Measurements from ENCODE around the gene ADSL.

DNA sequence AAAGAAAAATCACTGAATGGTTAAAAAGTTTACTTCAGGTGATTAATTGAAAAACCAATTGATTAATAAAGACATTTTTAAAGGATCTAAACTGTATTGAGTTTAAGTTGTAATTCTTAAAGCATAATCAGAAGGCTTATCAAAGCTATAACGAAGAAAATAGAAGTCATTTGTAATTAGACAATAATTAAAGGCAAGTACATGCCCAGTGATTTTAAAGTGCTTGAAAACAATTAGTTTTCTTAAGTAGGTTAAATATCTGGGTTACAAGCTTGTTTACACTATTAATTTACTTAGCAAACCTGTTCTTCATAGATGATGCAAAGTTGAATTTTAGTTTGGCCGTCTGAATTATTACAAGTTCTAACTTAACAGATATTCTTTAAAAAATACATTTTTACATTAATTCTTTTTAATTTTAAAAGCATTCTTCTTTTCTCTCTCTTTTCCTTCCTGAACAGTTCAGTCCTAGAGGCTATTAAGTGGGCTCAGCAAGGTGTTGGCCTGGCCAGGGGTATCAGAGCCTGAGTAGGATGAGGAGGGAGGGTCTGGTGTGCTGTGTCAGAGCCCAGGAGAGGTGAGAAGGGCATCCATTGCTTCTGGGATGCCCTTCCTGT lies 20.3 kb downstream of the TNRC6B start:
- RRBS, result no CpG with 5 or more reads among the region's 2 CpGs

- RRBS, result no CpG with 5 or more reads among the region's 11 CpGs
Measured at GRCh38 chr22:40211358-40211749, 33.6 kb downstream of the TNRC6B start.

DNA sequence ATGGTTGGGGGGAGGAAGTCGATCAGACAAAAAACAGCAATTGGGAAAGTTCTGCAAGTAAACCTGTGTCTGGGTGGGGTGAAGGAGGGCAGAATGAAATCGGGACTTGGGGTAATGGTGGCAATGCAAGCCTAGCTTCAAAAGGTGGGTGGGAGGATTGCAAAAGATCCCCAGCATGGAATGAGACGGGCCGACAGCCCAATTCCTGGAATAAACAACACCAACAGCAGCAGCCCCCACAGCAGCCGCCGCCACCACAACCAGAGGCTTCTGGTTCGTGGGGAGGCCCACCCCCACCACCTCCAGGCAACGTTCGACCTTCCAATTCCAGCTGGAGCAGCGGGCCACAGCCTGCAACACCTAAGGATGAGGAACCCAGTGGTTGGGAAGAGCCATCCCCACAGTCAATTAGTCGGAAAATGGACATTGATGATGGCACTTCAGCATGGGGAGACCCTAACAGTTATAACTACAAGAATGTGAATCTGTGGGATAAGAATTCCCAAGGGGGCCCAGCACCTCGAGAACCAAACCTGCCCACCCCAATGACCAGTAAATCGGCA lies 79.7 kb upstream of the ADSL start:
- RRBS, result no CpG with 5 or more reads among the region's 13 CpGs

- RRBS, result 2% methylated on average over 9 of the region's 66 CpGs
Measured at GRCh38 chr22:40346145-40347058, at the start of gene ADSL. Gene ADSL, plus strand, starts transcription at chr22:40346500.

GRCh38 chr22:40371333-40371634 lies 890 bp downstream of the SGSM3 start:
- RRBS, result no CpG with 5 or more reads among the region's 7 CpGs

DNA sequence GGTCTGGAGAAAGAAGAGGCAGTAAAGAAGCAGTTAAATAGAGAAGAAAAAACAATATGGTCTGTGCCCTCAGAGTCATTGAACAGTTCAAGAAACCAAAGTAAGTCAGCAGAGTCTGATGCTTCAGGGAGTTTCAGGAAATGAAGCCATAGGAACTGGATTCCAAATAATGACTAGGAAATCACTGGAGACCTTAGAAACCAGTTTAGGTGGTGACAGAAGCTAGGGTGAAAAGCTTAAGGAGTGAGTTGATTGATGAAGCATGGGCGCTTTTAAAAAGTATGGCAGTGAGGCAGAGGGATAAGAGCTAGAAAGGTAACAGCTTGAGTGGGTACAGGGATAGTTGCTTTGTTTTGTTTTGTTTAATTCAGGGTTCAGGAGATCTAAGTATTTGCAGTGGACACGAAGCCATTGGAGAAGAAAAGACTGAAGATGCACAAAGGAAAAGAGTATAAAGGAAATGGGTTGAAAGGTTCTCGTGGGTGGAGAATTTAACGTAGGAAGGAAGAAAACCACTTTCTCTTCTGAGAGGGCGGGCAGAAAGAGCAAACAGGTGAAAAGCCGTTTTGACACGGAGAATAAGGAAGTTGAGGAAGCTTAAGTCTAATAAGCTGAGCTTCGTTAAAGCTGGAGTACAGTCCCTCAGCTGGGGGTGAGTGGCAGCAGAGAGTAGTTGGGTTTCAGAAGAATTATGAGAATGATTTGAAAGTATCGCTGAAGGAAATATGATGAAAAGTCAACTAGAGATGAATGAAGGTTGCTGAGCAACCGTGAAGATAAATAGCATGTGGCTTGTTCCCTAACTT lies 14.8 kb downstream of the SGSM3 start:
- RRBS, result no CpG with 5 or more reads among the region's 10 CpGs

GRCh38 chr22:40508278-40508705 lies 128.2 kb downstream of the MRTFA start:
- RRBS, result no CpG with 5 or more reads among the region's 7 CpGs

- RRBS, result 6% methylated on average over 3 of the region's 27 CpGs
Measured at GRCh38 chr22:40651581-40652406, 15.3 kb upstream of the MRTFA start.

DNA sequence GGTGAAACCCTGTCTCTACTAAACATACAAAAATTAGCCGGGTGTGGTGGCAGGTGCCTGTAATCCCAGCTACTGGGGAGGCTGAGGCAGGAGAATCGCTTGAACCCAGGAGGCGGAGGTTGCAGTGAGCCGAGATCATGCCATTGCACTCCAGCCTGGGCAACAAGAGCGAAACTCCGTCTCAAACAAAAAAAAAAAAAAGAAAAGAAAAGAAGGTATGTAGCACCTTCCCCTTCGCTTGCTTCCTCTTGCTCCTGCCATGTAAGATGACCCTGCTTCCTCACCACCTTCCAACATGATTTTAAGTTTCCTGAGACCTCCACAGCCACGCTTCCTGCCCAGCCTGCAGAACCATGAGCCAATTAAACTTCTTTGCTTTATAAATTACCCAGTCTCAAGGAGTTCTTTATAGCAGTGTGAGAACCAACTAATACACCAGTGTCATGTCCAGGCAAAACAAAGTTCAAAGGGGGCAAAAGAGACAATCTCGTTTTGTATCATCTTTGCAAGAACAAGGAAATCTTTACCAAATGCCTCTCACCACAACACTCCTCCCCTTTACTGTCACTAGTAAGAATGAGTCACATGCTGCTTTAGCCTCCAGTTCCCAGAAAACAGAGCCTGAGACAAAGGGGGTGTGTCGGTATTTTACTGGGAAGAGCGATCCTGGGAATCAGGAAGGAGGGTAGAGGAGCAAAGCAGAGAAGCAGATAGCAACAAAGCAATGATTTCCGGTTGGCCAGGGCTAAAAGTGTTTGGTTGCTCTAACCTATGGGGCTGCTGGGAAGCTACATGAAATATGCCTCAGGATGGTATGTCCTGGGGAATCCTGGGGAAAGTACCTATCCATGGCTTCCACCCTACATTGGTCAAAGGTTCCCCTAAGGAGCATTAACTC lies 10.5 kb upstream of the MCHR1 start:
- RRBS, result no CpG with 5 or more reads among the region's 12 CpGs

DNA sequence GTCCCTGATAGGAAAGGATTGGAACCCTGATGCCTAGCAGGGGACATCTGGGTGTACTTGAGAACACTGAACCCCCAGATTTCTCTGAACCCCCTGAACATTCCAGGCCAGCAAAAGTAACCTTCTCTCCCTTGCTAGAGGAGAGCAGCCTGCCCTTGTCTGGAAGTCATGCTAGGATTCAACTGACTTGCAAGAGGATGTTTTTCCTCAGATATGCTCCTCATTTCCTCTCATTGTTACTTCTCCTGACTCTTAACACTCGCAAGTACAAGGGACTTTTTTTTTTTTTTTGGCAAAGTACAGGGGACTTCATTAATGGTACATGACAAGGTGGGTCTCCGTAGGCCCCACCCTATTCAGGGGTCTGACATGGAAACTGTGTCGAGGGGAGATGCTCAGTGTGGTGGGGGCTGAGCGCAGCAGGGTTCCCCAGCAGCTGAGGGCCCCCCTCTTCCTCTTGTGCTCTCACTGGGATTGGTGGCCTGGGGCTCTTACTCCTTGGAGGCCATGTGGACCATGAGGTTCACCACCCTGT lies 6.2 kb upstream of the MCHR1 start:
- RRBS, result no CpG with 5 or more reads among the region's 4 CpGs

DNA sequence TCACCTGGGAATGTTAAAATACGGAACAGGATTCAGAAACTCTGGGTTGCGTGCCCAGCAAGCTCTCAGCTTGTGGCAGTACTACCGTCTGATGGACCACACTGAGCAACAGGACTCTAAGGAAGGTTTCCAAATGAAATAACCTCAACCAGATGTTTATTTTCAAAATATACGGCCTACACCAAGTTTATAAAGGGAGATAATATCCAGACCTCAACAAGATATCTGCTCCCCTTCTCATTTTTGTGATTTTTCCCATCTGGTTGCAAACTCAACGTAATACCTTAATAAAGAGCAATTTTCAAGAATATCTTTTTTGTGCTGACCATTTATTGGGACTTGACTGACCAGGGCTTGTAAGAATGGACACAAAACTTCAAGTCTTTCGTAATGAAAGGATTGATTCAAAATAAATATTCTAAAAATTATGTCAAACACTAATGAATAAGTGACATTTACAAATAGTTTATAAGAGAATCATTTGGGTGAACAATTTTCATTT lies 49.3 kb downstream of the SLC25A17 start:
- RRBS, result no CpG with 5 or more reads among the region's 6 CpGs

DNA sequence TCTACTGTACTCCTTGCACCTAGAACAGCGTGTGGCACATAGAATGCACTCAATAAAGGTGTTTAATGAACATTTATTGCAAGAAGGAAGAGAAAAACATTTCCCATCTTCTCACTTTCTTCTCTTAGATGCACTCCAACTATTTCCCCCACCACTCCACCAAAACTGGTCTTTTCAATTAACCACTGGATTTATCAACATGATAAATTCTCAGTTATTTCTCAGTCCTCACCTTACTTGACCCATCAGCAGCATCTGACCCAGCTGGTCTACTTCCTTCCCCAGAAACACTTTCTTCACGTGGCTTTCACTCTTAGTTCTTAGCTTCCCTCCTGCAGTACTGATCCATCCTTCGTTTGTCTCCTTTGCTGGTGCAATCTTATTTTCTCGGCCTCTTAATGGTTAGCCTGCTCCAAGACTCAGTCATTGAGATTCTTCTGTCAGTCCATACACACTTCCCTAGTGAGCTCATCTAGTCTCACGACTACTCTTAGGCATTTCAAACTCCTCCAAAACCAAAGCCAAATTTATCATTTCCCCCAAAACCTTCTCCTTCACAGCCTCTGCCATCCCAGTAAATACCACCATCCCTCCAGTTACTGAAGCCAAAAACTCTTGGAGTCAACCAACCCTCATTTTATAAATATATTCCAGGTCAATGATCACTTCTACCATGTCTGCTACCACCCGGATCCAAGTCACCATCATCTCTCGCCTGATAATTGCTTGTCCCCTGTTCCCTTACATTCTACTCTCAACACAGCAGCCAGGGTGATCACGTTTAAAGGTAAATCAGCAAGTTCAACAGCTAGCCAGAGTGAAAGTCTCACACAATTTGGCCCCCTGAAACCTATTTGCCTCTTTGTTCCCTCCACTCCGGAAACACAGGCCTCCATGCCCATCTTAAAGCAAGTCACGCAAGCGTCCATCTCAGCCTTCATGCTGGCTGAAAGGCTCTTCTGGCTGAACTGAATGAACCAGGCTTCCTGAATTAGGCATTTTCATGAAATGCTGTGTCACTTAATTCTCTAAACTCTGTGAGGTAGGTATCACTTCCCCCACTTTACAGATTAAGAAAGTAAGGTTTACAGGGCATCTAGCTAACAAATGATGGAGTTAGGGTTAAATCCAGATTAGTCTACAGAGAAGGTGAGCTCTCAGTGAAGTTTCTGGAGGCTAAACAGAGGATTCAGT lies 1.8 kb downstream of the SLC25A17 start:
- RRBS, result no CpG with 5 or more reads among the region's 11 CpGs

DNA sequence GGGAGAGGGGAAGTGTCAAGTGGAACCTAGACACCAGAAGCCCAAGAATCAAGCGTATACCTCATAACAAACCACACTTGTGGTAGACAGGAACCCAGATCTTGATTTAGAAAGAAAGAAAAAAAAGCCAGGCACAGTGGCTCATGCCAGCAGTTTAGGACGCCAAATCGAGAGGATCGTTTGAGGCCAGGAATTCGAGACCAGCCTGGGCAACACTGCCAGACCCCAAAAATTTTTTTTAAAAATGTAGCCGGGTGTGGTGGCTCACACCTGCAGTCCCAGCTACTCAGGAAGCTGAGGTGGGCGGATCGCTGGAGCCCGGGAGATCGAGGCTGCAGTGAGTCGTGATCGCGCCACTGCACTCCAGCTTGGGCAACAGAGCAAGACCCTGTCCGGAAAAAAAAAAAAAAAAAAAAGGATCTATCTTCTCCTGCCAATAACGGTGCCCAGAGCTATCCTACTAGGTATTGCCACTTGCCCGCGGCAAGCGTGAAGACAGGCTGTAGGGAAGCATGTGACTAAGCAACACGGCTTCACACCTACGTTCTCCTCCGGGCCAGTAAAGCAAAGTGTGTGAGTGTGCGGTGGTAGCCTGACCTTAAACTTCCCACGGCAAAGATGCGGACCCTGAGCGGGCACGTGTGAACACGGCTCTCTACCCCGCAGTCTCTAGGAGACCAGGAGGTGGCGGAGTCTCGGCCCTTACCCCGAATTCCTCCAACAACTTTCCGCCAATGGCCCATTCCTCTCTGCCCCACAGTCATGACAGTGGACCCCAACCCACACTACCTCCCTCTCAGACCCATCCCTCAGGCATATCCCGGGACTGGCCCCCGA lies 617 bp downstream of the SLC25A17 start:
- RRBS, result no CpG with 5 or more reads among the region's 34 CpGs

DNA sequence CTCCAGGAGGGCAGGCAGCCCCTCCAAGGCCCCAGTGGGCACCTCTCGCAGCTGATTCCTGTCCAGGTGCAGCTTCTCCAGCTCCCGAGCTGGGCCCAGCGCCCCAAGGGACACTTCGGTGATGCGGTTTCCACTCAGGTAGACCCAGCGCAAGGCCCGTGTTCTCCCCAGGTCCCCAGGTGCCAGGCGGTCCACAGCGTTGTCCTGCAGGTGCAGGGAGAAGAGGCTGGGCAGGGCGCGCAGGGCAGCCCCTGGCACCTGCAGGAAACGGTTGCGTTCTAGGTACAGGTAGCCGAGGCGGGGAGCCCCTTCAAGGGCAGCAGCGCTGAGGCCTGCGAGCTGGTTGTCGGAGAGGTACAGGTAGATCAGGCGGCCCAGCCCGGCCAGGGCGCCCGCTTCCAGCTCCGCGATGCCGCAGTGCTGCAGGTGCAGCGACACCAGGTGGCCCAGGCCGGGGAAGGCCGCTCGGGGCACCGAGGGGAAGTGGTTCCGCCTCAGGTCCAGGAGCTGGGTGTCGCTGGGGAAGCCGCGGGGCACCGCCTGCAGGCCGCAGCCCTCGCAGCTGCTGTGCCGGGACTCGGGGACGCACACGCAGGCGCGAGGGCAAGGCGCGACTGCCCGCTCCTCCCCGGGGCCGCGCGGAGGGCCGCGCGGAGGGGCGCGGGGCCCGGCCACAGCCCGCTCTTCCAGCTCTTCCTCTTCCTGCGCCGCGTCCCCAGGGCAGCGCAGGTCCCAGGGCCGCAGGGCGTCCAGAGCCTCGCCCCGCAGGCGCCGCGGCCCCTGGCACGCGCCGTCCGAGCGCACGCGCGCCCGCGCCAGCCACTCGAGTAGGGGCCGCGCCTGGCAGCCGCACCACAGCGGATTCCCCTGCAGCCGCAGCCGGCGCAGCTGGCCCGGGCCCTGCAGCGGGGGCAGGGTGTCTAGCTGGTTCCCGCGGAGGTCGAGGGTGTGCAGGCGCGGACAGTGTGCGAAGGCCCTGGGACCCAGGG lies 3.2 kb downstream of the CHADL start:
- RRBS, result 96% methylated on average over 27 of the region's 94 CpGs

GRCh38 chr22:41288704-41289064 lies 2.7 kb upstream of the RANGAP1 start:
- RRBS, result no CpG with 5 or more reads among the region's 5 CpGs

DNA sequence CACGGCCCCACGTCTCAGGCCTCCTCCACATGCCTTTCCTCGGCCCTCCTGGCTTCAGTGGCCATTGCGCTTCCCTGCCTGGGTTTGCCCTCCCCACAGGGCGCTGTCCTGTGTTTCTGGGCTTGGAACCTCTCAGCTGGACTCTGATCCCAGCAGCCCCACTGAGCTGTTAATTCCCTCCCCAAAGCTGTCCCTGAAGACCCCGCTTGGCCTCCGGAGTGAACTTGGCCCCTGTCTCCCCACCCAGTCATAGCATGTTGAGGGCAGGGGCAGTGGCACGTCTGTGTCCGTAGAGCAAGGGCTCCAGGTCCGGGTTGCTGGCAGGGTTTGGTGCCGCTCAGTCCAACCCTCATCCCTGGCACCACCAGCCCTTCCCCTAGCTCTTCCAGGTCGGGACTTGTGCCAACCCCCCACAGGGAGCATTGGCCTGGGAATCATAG lies 34.4 kb upstream of the TEF start:
- RRBS, result 85% methylated on average over 4 of the region's 12 CpGs

DNA sequence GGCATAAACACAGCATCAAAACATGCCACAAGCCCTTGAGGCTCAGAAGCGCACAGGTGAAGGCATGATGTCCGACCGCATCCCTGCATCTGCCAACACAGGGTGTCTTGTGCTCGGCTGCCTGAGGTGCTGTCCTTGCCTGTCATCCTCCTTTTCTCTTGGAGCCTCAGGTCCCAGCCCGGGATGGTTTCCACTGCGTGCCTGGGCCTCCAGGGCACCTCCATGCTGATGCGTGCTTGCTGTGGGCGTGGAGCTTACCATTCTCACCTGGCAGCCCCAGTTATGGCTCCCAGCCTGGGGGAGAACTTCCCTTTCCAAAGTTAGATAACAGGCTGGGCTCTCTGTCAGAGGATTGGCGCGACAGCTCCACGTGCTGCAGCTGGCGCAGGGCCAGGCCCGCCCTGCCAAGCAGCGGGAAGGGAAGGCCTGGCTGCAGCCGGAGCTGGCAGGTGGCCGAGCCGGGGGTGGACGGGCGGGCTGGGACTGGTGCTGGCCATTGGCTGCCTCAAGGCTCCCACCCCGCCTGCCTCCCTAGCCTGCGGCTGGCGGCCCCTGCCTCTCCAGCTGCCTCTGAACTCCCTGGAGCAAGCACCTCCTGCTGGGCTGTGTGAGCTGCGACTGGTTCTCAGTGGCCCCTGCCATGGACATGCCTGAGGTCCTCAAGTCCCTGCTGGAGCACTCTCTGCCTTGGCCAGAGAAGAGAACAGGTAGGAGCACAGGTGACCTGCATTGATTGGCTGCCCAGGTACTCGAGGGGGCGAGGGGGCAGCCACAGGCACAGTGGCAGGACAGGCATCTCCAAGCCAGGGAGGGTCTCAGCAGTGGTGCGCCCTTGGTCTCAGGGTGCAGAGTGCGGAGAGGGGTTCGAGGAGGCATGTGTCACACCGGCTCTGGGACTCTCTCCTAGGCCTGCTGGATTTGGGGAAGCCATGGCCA lies 14.6 kb upstream of the TEF start:
- RRBS, result no CpG with 5 or more reads among the region's 29 CpGs

GRCh38 chr22:41382612-41383167 lies 948 bp downstream of the TEF start:
- RRBS, result no CpG with 5 or more reads among the region's 21 CpGs

DNA sequence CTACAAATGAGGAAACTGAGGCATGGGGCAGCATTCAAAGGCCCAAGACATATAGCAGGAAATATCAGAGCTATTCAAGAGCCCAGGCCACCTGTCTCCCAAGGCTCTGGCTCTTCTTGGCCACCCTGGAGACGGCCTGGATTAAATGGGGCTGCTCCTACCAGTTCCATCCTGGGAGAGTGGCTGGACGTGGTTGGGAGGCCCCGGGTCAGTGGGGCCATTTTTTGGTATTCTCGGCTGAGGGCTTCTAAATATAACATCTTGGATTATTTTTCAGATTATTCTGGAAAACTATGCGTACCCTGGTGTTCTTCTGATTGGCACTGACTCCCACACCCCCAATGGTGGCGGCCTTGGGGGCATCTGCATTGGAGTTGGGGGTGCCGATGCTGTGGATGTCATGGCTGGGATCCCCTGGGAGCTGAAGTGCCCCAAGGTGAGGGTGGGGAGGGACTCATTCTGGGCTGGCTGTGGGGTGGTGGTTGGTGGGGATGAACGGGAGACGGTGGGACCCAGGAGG lies 29.1 kb downstream of the POLR3H start:
- RRBS, result no CpG with 5 or more reads among the region's 9 CpGs

GRCh38 chr22:41523092-41523459 lies 21.2 kb downstream of the POLR3H start:
- RRBS, result no CpG with 5 or more reads among the region's 2 CpGs